Tibial nerve (tissue), 3 donors: ENCODE measurements around the genes CFL1, C11orf68 and TSGA10IP.

GRCh38 chr11:65431195-65432041 lies 45.0 kb downstream of the FRMD8 start:
- PRO-cap = no peak
- RAMPAGE, long total RNA, 3 experiments = no peak in any of the 3 experiments

DNA sequence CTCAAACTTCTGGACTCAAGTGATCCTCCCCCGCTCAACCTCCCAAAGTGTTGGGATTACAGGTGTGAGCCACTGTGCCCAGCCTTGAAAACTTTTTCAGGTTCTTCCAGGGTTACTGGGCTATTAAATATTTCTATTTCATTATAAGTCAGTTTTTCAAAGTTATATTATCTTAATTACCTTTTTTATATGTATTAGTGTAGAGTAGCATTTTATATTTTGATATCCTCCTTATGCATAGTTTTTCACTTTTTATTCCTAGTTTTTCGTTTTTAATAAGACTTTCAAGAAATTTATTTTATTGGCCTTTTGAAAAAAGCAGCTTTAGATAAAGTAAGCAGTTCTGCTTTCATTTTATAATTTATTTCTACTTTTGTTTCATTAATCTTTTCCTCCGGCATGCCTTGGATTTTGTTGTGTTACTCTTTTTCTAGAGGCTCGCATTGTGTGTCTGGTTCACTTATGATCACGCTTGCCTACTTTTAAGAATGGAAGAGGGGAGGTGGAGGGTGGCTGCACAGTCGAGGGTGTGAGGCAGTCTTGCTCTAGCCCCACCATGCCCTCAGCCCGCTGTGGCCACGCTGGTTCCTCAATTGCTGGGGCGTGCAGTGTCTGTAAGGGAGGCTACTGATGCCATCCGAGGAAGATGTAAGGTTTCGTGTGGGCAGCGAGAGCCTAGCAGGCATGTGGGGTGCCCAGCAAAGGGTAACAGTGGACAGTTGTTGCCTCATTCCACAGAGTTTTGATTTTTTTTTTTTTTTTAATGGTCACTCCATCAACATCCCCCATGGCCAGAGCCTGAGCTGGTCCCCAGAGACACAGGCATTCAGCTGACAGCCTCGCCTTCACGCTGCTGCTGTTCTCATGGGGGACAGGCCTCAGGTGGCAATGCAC lies 55.2 kb downstream of the FRMD8 start:
- PRO-cap = no peak
- RAMPAGE, long total RNA, 3 experiments = start-site peak on the plus strand in 1 of 3 experiments, centred at position 671 of the sequence, 1,272 reads per replicate

DNA sequence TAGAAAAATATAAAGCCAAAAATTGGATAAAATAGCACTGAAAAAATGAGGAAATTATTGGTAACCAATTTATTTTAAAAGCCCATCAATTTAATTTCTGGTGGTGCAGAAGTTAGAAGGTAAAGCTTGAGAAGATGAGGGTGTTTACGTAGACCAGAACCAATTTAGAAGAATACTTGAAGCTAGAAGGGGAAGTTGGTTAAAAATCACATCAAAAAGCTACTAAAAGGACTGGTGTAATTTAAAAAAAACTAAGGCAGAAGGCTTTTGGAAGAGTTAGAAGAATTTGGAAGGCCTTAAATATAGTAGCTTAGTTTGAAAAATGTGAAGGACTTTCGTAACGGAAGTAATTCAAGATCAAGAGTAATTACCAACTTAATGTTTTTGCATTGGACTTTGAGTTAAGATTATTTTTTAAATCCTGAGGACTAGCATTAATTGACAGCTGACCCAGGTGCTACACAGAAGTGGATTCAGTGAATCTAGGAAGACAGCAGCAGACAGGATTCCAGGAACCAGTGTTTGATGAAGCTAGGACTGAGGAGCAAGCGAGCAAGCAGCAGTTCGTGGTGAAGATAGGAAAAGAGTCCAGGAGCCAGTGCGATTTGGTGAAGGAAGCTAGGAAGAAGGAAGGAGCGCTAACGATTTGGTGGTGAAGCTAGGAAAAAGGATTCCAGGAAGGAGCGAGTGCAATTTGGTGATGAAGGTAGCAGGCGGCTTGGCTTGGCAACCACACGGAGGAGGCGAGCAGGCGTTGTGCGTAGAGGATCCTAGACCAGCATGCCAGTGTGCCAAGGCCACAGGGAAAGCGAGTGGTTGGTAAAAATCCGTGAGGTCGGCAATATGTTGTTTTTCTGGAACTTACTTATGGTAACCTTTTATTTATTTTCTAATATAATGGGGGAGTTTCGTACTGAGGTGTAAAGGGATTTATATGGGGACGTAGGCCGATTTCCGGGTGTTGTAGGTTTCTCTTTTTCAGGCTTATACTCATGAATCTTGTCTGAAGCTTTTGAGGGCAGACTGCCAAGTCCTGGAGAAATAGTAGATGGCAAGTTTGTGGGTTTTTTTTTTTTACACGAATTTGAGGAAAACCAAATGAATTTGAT lies 24.6 kb upstream of the SCYL1 start:
- PRO-cap = bidirectional peak, plus-strand start at position 644 of the sequence, minus-strand start at position 660 of the sequence
- RAMPAGE, long total RNA, 3 experiments = start-site peak on the minus strand in 1 of 3 experiments, centred at position 650 of the sequence, 23 reads per replicate

GRCh38 chr11:65505727-65506453 lies 19.0 kb upstream of the SCYL1 start:
- PRO-cap = unidirectional peak, plus-strand start at chr11:65506250
- RAMPAGE, long total RNA, 3 experiments = no peak in any of the 3 experiments

DNA sequence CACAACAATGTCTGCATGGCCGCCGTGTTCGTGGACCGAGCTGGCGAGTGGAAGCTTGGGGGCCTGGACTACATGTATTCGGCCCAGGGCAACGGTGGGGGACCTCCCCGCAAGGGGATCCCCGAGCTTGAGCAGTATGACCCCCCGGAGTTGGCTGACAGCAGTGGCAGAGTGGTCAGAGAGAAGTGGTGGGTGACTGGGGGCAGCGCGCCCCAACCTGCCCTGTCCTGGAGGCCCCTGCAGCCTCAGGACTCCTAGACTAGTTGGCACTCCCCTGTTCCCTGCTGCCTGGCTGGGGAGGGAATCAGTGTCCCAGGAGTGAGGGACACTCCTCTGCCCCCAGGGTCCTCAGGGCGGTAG lies 1.3 kb downstream of the SCYL1 start:
- PRO-cap = no peak
- RAMPAGE, long total RNA, 3 experiments = no peak in any of the 3 experiments

- PRO-cap = no peak
- RAMPAGE, long total RNA, 3 experiments = no peak in any of the 3 experiments
These were observed 644 bp downstream of the KCNK7 start for GRCh38 chr11:65594838-65595474.

DNA sequence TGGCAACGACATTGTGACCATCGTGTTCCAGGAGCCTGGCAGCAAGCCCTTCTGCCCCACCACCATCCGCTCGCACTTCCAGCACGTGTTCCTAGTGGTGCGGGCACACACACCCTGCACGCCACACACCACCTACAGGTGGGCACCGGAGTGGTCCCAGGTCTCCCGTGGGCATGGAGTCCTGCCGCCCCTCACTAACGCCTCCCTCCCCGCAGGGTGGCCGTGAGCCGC lies 8.3 kb downstream of the SIPA1 start:
- PRO-cap = no peak
- RAMPAGE, long total RNA, 3 experiments = no peak in any of the 3 experiments

DNA sequence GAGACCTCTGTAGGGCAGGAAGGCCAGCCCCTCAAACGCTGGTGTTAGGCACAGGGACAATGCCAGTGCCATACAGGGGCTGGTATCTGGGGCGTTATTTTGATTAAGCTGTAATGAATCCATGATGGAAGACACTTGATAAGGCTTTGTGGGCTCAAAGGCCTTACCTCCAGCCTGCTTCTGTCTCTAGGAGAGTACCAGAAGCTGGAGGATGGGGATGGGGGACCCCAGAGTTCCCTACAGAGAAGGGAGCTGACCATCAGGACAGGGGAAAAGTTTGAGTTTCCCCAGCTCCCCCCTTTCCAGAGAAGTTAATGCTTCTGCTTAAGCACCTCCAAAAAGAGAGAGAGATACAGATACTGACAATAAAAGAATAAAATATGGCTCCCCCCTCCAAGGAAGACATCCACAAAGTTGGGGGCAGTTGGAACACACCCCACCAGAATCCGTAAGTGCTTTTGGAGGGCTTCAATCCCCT lies 8.8 kb downstream of the RELA start:
- PRO-cap = no peak
- RAMPAGE, long total RNA, 3 experiments = no peak in any of the 3 experiments

GRCh38 chr11:65851038-65851580 lies 6.9 kb downstream of the CFL1 start:
- PRO-cap = no peak
- RAMPAGE, long total RNA, 3 experiments = no peak in any of the 3 experiments

DNA sequence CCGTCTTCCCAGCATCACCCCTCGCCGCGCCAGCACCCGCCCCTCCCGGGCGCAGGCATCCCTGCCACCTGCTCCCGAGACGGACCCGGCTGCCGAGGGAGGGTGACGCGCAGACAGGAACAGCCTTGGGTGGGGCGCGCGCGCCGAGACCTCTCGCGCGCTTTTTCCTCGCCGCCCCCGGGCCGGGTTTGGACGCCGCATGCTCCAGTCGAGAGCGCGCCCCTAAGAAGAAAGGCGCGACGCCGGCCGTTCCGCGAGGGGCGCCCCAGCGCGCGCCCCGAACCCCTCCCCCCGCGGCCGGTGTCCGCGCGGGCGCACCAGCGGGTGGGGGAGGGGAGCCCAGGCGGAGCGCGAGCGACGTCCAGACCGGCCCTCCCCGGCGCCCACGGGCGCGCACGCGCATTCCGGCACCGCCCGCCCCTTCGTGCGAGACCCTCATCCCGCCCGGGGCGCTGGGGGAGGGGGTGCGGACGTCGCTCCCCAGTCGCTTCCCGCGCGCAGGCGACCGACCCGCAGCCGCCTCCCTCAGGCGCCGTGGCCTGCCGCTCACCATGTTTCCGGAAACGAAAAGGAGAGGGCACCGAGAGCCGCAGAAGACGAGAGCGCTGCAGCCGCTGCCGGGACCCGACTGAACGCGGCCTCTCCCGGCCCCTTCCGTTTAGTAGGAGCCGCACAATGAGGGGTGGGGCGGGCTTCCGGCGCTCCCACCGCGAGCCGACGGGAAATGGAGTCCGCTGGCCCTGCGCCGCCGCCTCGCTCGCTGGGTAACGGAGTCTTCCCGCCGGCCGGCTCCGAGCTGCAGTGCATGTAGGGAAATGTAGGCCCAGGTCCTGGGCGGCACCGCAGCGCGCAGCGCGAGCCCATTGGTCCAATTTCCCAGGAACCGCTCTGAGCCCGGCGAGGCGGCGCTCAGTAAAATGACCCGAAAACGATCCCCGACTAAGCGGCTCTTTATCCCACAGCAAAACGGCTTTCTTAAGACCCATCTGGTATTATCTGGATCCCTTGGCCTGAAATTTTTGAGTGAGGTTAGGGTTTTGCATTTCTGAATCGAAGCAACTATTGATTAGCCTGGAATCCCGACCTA lies at the start of gene CFL1:
Gene CFL1, minus strand, starts transcription at position 634 of the 1,087 bp plus-strand sequence.
- PRO-cap = bidirectional peak, plus-strand start at position 449 of the sequence, minus-strand start at position 397 of the sequence; bidirectional peak, plus-strand start at position 879 of the sequence, minus-strand start at position 630 of the sequence
- RAMPAGE, long total RNA, 3 experiments = start-site peak on the minus strand in 2 of 3 experiments, centred at positions 631 to 634 of the sequence, 1,061 to 1,062 reads per replicate

DNA sequence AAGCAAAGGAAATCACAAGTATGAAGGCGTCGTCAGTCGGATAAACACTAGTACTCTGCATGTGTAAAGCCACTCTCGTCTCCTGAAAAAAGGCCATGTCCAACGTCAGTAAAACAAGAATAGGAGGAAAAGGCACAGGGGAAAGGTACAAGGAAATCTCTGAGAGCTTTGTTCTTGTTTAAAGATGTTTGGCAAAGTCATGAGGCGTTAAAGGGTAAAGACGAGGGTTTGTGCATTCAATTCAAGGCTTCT lies 580 bp upstream of the CFL1 start:
- PRO-cap = no peak
- RAMPAGE, long total RNA, 3 experiments = no peak in any of the 3 experiments

DNA sequence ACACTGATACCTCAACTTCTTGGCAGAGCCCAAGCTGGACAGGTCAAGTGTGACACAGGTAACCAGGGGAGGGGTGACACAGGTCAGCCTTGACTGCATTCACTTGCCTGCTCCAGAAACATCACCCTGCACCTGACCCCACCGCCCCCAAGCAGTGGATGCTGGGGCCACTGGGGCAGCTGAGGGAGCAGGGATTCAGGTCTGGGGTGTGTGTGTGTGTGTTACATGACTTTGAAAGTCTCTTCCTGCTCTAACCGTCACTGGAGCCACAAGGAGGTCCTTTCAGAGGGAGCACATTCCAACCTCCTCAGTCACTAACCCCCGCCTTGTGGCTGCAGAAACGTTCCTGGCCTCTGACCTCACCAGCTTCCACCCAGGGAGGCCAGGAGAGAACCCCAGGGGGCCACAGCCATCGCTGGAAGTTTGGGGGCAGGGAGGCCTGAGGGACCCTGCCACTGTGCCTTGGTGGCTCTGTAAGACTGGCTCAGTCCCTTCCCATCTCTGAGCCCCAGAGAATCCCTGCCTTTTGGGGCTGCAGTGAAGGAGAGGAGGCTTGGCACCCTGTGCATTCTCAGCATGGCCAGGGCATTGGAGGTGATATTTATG lies 2.9 kb upstream of the FOSL1 start:
- PRO-cap = no peak
- RAMPAGE, long total RNA, 3 experiments = no peak in any of the 3 experiments

GRCh38 chr11:65918113-65919175 lies at the start of gene C11orf68:
TSS of gene C11orf68 (minus strand) at chr11:65919062.
- PRO-cap = bidirectional peak, plus-strand start at chr11:65919437, minus-strand start at chr11:65919056
- RAMPAGE, long total RNA, 3 experiments = start-site peak on the minus strand in 1 of 3 experiments, at chr11:65918958-65918989 at its widest, 11 reads per replicate

- PRO-cap = no peak
- RAMPAGE, long total RNA, 3 experiments = no peak in any of the 3 experiments
These were observed at the start of gene TSGA10IP for GRCh38 chr11:65945270-65946025. TSS of gene TSGA10IP (plus strand) at chr11:65945480.

GRCh38 chr11:65964797-65965290 lies 3.3 kb downstream of the SART1 start:
- PRO-cap = no peak
- RAMPAGE, long total RNA, 3 experiments = start-site peak on the plus strand in 1 of 3 experiments, at chr11:65965014-65965077 at its widest, 12 reads per replicate

DNA sequence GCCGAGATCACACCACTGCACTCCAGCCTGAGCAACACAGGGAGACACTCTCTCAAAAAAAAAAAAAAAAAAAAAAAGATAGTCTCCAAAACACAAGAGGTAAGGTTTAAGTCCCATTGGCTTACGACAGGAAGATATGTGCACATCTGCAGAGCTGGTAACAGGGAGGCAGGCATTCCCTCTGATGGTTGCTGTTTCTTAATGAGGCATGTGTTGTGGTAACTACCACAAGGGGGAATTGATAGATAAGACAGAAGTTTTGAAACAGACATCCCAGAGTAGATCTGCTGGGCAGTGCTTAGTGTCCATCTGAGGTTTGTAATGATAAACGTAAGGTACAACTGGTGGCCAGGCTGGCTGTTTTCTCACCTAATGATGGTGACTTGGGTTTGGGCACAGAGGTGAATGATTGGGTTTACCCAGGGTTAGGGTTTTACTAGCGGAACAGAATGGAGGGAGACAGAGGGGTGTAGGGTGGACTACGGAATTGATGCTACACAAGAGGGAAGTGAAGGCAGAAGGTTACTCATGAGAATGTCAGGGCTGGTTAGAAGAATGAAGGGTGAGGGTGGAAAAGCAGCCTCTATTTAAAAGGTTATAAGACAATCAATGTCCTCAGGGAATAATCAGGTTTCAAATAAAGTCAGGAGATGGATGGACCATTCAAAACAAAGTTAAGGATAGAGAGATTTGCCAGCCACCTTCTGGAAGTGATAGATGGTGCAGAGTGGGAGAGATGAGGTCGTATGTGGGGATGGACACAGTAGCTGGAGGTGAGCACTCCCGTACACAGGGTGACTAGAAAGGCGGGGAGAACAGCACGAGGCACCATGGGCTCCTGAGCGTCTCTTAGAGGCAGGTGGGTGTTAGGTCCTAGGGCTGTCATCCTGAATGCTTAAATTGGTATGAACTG lies 4.4 kb downstream of the EIF1AD start:
- PRO-cap = no peak
- RAMPAGE, long total RNA, 3 experiments = no peak in any of the 3 experiments

GRCh38 chr11:66052578-66053089 lies 470 bp downstream of the SF3B2 start:
- PRO-cap = no peak
- RAMPAGE, long total RNA, 3 experiments = no peak in any of the 3 experiments

GRCh38 chr11:66062795-66063219 lies 7.3 kb upstream of the PACS1 start:
- PRO-cap = no peak
- RAMPAGE, long total RNA, 3 experiments = start-site peak on the plus strand in 3 of 3 experiments, at chr11:66063013-66063115 at its widest, 24 to 174 reads per replicate

DNA sequence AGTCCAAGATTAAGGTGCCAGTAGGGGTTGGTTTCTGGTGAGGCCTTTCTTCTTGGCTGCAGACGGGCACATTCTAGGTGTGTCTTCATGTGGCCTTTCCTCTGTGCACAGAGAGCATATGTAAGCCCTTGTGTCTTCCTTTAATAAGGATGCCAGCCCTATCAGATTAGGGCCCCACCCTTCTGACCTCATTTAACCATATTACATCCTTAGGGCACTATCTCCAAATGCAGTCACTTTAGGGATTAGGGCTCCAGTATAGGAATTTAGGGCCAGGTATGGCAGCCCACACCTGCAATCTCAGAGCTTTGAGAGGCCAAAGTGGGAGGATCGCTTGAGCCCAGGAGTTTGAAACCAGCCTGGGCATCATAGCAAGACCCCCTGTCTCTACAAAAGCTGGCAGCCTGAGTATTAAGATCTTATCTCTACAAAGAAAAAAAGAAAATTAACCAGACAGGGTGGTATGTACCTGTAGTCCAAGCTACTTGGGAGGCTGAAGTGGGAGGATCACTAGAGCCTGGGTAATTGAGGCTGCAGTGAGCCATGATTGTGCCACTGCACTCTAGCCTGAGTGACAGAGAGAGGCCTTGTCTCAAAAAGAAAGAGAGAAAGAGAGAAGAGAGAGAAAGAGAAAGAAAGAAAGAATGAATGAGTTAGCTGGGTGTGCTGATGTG lies 38.2 kb downstream of the PACS1 start:
- PRO-cap = no peak
- RAMPAGE, long total RNA, 3 experiments = no peak in any of the 3 experiments

- PRO-cap = no peak
- RAMPAGE, long total RNA, 3 experiments = no peak in any of the 3 experiments
These were observed 56.0 kb downstream of the PACS1 start for GRCh38 chr11:66126183-66126417.